ENCODE measurements around a stretch of chr16.

- PRO-cap, result no peak
- RAMPAGE, long total RNA, 3 experiments, result no peak in any of the 3 experiments
These were observed 768 bp downstream of the UBALD1 start for GRCh38 chr16:4613751-4614488.

GRCh38 chr16:4664499-4665629, 28.5 kb upstream of the NUDT16L1 start:
- PRO-cap, result no peak
- RAMPAGE, long total RNA, 3 experiments, result start-site peak on the plus strand in 1 of 3 experiments, at chr16:4664636-4664759 at its widest, 6 reads per replicate

GRCh38 chr16:4675671-4676404, 17.5 kb upstream of the NUDT16L1 start:
- PRO-cap, result no peak
- RAMPAGE, long total RNA, 3 experiments, result no peak in any of the 3 experiments

- PRO-cap, result no peak
- RAMPAGE, long total RNA, 3 experiments, result start-site peak on the plus strand in 2 of 3 experiments, at chr16:4677965-4678527 at its widest, 7 to 12 reads per replicate
These were observed 15.3 kb upstream of the NUDT16L1 start for GRCh38 chr16:4677891-4678641.

GRCh38 chr16:4680881-4681817, 12.2 kb upstream of the NUDT16L1 start:
- PRO-cap, result no peak
- RAMPAGE, long total RNA, 3 experiments, result no peak in any of the 3 experiments

DNA sequence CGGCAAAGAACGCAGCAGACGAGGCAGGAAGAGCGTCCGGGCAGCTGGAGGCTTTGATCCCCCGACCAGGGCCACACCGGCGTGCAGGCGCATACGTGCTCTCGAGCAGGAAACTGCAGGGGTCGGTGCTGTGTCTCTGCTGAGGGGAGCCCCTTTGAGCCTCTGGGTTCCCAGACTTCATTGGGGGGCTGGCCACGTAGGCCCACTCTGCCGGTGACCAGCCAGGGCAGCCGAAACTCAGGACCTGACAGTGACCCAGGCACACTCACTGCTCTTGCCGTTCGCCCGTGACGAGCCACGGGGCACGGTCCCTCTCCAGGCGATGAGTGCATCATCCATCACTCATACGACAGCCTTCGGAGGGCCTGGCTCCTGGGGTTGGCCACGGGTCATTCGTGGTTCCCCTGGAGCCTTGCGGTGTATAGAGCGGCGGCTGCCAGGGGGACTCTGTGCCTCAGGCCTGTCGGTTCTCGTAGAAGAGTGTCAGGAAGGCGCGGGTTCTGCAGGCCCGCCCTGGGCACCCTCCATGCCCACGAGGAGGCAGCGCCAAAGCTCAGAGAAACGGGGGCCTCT, 11.3 kb upstream of the NUDT16L1 start:
- PRO-cap, result no peak
- RAMPAGE, long total RNA, 3 experiments, result no peak in any of the 3 experiments

DNA sequence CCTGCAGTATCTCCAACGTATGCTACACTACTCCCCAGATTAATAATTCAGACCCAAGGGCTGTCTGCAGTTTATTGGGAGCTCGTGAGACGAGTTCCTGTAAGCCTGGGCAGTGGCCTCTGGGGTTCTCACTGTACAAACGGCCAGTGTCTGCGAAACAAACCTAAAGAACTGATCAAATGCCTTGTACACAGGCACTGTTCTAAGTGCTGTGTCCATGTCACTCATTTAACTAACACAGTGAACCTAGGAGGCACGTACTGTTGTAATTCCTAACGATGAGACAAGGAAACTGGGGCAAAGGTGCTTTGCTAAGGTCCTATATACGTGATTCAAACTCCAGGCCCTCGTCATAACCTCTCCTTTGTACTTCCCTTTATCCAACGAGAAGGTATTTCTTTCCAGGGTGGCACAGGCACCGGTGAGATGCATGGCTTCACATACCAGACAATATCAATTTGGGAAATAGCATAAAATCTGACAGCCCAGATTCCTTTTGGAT, 18.5 kb downstream of the GLYR1 start:
- PRO-cap, result no peak
- RAMPAGE, long total RNA, 3 experiments, result no peak in any of the 3 experiments

GRCh38 chr16:4830440-4830677, 16.7 kb downstream of the GLYR1 start:
- PRO-cap, result no peak
- RAMPAGE, long total RNA, 3 experiments, result no peak in any of the 3 experiments

- PRO-cap, result no peak
- RAMPAGE, long total RNA, 3 experiments, result no peak in any of the 3 experiments
These were observed 16.5 kb downstream of the GLYR1 start for GRCh38 chr16:4830678-4830971.

GRCh38 chr16:4832723-4832961, 14.4 kb downstream of the GLYR1 start:
- PRO-cap, result no peak
- RAMPAGE, long total RNA, 3 experiments, result start-site peak on the minus strand in 1 of 3 experiments, at chr16:4832798-4832979 at its widest, 23 reads per replicate

DNA sequence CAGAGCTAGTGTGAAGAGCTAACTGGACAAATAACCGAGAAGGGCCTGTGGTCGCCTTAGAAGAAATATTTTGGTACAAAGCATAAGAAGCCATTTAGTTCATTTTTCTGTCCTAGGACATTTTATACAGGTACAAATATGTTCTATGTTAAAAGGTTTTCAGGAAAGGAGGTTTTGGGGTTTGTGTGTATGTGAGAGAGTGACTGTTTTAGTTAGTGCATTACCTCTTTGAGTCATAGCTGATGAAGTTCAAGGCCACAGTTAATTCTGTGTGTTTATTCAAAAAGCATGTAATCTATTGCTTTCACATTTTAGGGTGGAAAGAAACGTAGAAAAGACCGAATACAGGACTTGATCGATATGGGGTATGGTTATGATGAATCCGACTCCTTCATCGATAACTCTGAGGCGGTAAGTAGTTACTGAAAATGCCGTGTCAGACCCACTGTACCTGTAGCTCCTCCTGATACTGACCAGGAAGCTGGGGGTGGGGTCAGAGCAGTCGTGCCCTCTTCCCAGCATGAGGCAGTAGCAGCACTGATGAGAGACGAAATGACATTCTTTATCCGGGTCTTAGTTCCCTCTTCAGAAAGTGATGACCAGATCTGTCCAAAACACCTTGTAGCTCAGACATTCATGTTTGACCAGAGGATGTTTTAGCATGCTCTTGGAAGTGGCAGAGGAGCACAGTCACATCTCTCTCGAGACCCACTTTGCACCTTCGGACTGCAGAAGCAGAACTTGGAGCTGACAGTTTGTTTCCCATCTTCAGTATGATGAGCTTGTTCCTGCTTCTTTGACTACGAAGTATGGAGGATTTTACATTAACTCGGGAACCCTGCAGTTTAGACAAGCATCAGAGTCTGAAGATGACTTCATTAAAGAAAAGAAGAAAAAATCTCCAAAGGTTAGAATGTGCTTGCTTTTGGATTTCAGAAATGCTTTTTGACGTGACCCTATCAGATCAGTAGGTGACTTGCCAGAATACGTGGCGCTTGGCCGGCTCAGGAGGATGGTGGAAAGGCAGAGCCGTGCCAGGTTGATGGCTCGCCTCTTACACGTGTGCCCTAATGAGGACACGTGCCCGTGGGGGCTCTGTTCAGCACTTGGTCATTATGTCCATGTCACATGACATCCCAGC, 11.3 kb downstream of the UBN1 start:
- PRO-cap, result no peak
- RAMPAGE, long total RNA, 3 experiments, result no peak in any of the 3 experiments

GRCh38 chr16:4866643-4867837, 19.8 kb downstream of the UBN1 start:
- PRO-cap, result no peak
- RAMPAGE, long total RNA, 3 experiments, result no peak in any of the 3 experiments

DNA sequence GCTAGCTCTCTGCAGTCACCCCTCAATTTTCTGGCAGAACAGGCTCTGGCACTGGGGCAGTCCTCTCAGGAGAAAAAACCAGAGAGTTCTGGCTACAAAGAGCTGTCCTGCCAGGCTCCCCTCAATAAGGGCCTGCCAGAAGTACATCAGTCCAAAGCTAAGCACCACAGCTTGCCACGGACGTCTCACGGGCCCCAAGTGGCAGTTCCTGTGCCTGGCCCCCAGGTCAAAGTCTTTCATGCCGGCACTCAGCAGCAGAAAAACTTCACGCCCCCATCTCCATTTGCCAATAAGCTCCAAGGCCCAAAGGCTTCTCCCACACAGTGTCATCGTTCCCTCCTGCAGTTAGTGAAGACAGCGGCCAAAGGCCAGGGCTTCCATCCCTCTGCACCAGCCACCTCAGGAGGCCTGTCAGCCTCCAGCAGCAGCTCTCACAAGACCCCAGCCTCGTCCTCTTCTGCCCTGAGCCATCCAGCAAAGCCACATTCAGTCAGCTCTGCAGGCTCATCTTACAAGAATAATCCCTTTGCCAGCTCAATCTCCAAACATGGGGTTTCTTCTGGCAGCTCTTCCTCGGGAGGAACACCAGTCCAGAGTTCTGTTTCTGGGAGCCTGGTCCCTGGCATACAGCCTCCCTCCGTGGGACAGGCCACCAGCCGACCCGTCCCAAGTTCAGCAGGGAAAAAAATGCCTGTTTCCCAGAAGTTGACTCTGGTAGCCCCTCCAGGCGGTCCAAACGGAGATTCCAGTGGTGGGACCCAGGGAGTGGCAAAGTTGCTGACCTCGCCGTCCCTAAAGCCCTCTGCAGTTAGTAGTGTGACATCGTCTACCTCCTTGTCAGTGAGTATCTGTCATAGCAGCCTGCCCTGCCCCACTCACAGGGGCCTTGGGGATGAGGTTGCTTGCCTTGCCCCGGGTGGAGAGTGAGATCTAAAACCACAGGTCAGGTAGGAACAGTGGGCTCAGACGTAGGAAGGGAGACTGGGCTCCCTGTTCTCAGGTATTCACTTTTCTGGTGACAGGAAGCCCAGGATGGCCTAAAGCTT, 27.6 kb downstream of the UBN1 start:
- PRO-cap, result no peak
- RAMPAGE, long total RNA, 3 experiments, result no peak in any of the 3 experiments

DNA sequence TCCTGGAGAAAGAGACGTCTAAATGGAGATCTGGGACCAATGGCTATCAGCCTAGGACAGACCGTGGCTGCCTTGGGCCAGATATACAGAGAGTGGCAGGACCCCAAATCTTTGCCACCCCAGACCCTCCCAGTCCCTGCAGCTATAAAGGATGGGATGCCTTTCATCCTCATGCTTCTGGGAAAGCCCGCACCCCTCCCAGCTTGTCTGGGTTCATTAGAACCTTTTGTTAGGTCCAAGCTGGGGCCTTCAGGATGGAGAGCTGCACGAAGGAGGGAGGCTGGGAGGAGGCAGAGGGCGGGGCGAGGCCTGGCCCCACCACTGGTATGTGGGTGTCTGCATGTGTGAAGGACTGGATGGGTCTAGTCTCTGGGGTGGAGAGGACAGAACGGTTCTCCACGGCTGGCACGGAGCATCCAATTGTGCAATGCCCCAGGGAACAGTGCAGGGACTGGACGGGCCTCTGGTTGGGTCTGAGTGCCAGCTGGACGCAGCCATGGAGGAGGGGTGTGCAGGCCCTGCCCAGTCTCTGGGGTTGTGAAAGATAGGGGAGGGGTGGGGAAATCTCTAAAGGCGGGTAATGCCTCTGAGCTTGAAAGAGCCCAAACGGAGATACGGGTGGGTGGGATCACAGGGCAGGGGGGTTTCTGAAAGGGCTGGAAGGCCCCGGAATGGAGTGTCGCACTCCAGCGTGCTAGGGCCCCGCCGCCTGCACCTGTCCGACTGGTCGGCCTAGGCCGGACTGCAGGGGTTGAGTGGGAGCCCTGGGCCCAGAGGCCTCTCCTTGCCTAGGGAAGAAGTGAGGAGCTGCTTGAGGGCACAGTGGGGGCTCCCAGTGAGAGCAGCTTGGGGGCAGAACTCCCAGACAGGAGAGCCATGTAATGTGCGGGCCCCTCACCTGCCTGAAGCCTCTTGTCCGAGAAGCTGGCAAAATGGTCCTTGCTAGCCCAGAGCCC, 1.6 kb downstream of the PPL start:
- PRO-cap, result bidirectional peak, plus-strand start at position 581 of the sequence, minus-strand start at position 296 of the sequence
- RAMPAGE, long total RNA, 3 experiments, result no peak in any of the 3 experiments

DNA sequence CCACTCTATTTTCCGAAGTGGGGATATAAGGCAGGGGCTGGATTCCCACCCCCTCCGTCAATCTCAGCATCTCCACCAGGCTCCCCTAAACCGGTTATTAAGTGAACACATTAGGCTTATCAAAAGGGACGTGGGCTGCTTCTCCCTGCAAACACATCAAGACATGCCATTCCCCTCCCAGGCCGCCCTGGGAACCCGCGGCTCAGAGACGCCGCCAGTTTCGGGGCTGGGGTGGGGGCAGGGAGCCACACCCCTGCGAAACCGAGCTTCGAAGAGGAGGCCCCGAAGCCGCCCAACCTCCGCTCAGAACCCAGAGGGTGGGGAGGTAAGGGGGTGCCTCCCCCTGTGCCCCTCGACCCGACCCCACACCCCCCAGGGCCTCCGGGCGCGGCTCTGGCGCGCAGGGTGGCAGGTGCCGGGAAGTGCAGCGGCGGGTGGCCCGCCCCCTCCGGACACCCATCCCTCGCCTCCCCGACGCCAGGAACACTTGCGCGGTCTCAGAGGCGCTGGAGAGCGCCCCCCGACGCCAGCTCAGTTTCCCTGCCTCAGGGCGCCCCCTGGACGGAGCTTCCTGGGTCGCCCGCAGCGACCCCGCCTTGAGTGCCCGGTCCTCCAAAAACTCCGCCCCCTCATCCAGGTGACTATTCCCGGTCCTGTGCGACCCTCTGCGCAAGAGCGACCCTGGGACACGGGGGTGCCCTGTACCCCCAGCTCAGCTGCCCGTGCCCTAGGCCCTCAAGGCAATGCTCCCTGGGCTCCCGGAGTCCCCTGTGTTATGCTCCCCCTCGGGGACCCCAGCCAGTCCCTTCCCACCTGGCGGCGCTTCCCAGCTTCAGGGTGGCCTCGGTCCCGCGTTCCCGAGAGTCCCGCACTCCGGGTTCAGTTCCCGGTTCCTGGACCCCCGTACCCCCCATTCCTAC, 704 bp downstream of the PPL start:
- PRO-cap, result unidirectional peak, plus-strand start at position 500 of the sequence
- RAMPAGE, long total RNA, 3 experiments, result no peak in any of the 3 experiments

- PRO-cap, result no peak
- RAMPAGE, long total RNA, 3 experiments, result no peak in any of the 3 experiments
These were observed 7.7 kb upstream of the PPL start for GRCh38 chr16:4944511-4945225.

DNA sequence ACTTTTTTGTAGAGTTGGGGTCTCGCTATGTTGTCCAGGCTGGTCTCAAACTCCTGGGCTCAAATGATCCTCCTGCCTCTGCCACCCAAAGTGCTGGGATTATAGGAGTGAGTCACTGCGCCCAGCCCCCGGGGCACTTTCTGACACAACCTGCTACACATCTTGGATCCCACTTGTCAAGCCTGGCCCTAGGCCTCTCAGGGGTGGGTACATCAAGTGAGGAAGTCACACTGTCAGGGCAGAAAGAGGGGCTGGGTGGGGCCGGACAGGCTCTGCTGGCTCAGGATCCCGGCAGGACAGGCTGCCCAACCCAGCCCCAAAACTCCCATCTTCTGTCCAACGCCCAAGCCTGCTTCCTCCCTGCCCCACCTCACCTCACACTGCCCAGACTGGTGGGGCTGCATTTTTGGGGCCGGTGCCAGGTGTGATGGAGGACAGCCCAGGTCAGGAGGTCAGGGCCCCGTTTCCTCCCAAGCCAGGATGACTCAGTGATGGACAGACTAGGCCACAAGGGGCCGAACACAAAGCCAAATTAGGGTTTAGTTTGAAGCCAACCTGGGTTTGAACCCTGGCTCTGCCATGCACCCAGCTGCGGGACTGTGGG, 8.7 kb upstream of the PPL start:
- PRO-cap, result no peak
- RAMPAGE, long total RNA, 3 experiments, result no peak in any of the 3 experiments

DNA sequence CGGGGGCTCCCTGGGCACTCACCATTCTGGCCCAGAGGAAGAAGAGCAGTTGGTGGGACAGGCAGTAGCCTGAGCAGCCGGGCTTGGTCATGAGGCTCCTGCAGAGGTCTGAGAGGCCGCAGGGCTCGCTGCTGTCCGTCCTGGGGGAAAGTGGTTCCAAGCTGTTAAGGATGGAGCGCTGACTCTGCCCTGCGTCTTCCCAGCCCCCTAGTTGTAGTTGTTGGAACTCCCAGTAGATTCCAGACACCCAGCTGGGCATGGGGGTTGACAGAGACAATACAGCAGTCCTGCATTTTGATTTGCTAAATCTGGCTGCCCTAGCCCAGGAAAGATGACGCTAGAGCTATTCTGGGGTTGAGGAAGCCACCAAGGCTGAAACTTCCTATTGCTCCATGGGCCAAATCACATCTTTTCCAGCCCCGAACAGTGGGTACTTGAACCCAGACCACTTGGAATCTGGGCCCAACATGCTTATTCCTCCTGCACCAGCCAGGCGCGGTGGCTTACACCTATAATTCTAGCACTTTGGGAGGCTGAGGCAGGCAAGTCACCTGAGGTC, 7.2 kb downstream of the C16orf89 start:
- PRO-cap, result no peak
- RAMPAGE, long total RNA, 3 experiments, result no peak in any of the 3 experiments

DNA sequence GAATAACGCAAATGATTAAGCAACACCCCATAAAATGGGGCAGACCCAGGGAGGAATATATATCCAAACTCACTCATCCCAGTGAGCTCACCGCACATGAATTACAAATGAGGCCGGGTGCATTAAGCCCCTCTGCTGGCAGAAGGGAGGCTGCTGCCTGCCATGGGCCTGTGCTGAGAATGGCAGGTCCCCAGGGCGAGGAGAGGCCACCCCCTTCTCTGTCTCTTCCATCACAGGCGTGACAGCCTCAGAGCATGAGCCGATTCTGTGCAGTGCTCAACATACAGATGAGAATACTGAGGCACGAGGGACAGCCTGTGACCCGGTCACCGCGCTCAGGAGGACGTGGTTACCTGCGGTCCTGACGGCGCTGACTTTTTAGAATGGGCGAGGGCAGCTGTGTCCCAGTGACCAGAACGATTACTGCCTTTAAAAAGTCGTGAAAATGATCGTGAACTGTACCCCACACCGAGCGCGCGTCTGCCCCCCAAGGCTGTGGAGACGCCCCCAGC, 612 bp downstream of the EEF2KMT start:
- PRO-cap, result no peak
- RAMPAGE, long total RNA, 3 experiments, result no peak in any of the 3 experiments

DNA sequence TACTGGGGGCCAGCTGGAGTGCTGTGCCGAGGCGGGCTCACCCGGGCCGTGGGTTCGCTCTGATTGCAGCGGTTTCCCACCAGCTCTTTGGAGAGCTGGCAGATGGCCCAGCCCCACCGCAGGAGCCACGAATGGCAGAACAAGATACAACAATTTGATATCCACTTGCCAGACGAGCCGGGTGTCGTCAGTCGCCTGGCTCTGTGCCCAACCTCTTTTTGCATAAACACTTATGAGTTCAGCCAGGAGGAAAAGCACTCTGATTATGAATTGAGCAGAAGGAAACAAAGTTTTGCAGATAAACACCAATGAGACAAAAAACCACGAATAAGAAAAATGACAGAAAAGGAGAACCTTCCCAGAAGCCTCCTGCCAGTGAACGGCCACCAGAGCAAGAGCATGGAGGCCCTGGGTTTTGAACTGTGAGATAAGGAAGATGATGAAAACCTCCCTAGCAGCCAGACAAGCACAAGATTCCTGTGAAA, 19.9 kb upstream of the EEF2KMT start:
- PRO-cap, result no peak
- RAMPAGE, long total RNA, 3 experiments, result no peak in any of the 3 experiments

All from tibial nerve (tissue), 3 donors.